Colon Carcinoma Metastatic in the Brain (tissue), 2 donors: ENCODE results near the gene DZIP3.

DNA sequence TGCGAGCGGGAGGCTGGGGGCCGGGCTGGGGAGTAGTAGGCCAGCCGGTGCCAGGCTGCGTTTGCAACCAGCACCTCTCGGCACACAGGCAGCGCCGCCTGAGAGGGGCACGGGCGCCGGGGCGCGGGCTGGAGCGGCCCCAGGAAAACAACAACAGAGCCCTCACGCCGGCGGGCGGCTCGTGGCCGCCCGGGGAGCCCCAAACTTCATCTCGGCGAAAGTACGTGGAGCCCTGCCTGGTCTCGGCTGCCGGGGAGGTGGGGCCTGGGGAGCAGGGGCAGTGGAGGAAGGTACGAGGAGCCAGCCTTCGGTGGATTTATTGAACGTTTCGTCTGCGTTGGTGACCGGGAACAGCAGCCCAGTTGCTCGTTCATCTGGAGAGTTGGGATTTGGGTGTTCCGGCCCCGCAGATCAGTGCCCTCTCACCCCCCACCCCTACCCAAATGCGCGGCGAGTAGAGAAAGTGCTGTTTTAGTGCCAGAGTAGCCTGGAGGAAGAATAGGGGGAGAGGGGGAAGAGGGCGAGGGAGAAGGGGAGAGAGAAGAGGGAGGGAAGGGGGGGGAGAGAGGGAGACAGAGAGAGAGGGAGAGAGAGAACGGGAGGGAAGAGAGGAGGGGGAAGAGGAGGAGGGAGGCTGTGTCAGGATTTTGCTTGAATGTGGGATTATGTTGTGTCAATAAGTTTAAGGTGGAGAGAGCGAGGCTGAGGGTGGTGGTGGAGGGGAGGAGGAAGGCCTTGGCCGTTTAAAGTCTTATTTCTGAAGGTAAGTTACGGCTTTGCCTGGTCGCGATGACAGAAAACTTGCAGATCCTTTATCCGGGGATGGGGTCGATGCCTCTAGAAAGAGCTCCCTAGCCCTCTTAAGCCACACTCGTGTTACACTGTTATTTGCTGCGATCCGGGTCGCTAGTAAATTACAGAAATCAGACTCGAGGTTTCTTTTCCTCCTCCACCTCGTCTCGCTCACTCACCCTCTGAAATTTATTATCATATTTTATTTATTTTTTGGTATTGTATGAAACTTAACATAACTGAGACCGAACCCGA, 993 bp downstream of the BBX start:
- PRO-cap, 2 experiments = peak in 1 of 2 experiments; most common plus-strand start position 331 of the sequence (in 1); most common minus-strand start position 259 of the sequence (in 1)

DNA sequence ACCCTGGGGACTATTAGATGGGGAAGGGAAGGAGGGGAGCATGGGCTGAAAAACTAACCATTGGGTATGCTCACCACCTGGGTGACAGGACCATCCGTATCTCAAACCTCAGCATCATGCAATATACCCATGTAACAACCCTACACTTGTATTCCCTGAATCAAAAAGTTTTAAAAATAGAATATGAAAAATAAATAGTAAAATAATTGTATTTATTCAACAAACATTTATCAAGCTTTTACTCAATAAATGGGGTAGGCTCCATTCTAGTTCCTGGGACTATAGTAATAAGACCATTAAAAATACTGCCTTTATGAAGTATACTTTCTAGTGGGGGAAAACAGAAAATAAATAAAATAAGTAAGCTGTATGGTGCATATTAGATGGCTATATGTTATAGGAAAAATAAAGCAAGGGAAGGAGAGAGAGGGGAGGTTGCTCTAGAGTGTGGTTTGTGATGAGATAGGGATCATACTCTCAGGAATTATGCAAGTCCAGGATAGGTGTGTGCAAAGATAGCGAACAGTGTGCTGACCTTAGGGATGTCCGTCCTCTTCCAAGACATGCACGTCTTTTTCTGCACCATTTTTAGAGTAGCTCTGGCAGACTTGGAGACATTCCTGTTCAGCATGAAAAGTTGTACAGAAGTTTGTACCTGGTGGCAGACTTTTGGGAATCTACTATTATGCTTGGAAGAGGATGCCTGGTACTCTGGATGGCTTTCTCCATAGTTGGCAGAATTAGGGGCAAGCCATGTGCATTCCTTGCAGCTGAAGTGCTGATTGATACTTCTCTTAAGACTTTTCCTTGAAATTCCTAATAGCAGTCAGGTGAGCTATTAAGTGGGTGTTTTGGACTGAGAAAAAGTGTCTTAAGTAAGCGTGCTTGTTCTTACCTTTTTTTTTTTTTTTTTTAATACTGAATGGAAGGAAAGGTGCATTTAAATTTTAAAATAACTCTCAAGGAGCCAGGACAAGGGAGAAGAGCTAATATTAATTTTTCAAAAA, 26.5 kb downstream of the BBX start:
- PRO-cap, 2 experiments = no peak in any of the 2 experiments

GRCh38 chr3:108218310-108218686, 3.9 kb downstream of the IFT57 start:
- PRO-cap, 2 experiments = no peak in any of the 2 experiments

DNA sequence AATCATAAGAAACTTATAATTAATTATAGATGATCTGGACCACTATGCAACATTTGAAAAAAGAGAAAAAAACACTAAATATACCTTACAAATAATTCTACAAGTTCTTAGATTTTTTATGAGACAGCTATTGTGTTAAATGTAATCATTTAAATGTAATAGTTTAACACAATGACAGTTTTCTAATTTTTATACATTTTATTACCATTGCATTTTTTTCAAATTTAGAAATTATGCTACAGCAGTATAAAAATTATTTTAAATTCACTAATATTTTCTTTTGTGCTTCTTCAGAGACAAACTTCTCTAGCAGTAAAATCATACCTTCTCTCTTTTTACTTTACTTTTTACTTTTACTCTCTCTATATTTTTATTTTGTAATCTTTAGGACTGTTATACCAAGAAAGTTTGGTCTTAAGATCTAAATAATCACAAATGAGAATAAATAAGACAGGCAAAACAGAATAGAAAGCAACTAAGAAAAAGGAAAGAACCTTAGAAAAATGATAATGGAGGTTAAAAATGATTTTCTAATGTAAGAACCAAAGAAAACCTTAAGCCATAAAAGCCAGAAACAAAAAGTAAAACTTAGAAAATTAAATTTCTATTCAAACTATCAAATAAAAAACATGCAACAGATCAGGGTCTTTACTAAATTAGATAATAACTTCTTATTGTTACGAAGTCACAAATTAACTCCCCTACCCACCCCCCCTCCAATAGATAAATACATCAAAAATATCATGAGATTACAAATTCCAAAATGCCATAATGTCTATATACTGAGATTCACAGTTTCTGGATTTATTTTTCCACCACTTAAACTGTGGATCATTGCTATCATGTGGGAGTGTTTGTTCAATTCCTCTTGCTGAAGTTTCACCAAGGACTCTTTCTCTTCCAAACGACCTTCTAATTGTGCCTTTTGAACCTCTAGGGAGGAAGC, 38.6 kb downstream of the CIP2A start:
- PRO-cap, 2 experiments = no peak in any of the 2 experiments

- PRO-cap, 2 experiments = no peak in any of the 2 experiments
Measured at GRCh38 chr3:108588991-108589253, 316 bp downstream of the CIP2A start.

DNA sequence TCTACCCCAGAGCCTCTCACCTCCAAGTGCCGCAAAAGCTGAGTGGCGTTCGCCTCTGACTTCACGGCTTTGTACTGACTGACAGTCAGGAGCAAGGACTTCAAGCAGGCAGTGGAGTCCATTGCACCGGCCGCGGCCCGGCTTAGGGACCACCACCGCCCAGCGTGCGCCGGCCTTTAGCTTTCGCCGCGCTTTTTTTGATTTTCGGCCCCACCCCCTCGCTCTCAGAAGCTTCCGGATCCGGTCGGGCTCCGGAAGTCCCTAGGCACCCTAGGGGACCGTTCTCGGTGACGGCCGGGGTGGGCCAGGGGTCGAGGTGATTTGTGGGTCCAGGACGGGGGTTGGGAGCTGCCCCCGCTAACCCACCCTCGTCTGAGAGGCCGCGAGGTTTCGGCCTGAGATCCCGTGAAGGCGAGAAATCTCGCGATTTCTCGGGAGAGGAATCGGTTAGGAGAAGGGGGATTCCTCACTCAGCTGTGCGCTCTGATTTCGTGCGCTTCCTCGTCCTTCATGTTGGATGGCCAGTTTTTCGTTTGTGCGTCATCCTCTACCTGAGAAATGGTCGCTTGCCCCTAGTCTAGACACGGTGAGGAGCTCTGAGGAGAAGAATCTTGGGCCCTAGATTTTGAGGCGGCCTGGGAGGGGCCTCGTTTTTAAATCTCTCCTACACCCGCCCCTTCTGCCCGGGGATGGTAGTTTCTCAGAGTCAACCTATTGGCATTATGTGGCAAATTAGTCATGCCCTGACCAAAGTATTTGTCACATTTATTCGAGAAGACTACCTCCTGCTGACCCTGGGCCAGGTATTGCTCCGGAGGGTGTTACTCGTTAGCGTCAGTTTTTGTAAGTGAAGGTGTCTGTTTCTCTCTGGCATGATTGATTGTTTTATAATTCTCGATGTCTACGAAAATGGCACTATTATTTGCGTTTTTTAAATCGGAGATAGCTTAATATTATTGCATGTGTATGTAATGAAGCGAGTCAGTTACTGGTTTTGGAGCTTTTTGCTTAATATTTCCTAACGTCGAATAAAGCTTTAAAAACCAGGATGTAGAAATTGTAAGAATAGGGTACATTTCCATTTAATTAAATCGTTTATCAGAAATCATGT, at the start of gene DZIP3:
DZIP3 (plus strand) TSS at position 469 of the 1,111 bp plus-strand sequence.
- PRO-cap, 2 experiments = peak in 2 of 2 experiments; most common plus-strand start position 281 of the sequence (in 2); most common minus-strand start position 185 of the sequence (in 1)

DNA sequence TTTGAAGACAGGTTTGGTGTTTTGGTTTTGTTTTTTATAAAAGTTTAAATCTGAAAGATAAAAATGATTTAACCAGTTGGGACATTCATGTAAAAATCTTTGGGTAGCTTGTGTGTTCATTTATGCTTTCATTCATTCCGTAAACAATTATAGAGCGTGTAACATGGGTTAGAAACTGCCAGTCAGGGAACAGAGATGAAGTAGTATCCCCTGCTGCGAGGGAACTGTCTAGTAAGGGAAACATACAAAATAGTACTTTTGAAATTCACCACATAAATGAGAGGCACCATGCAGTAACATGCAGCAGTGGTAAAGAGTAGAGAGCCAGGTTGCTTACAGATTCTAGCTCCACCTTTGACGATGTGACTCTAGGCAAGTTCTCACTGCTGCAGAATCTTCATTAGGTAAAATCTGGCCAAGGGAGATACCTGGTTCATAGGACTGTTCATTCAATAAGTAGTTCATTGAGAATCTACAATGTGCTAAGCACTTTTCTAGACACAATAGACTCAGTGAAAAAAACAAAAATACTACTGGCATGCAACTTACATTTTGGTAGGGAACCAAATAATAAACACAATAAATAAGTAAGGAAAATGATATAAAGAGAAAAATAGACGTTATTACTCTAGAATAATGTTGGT, 1.0 kb downstream of the DZIP3 start:
- PRO-cap, 2 experiments = no peak in any of the 2 experiments

GRCh38 chr3:108603724-108604129, 14.2 kb downstream of the DZIP3 start:
- PRO-cap, 2 experiments = no peak in any of the 2 experiments

DNA sequence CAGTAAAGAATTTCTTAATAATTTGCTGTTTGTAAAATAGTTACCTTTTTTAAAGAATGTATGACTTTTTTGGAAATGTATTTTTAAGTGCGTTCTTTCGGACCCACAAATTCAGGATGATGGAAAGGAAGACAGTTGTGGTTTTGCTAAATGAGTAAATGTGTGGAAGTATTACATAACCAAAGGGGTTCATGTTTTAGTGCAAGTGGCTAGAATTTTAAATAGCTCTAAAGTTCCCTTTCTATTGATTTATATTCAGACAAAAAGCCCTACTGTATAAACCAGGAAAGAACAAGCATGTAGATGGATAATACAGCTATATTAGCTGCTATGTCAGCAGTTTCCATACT, 760.2 kb upstream of the NECTIN3 start:
- PRO-cap, 2 experiments = no peak in any of the 2 experiments

GRCh38 chr3:111252831-111253202, 181.2 kb downstream of the NECTIN3 start:
- PRO-cap, 2 experiments = no peak in any of the 2 experiments

DNA sequence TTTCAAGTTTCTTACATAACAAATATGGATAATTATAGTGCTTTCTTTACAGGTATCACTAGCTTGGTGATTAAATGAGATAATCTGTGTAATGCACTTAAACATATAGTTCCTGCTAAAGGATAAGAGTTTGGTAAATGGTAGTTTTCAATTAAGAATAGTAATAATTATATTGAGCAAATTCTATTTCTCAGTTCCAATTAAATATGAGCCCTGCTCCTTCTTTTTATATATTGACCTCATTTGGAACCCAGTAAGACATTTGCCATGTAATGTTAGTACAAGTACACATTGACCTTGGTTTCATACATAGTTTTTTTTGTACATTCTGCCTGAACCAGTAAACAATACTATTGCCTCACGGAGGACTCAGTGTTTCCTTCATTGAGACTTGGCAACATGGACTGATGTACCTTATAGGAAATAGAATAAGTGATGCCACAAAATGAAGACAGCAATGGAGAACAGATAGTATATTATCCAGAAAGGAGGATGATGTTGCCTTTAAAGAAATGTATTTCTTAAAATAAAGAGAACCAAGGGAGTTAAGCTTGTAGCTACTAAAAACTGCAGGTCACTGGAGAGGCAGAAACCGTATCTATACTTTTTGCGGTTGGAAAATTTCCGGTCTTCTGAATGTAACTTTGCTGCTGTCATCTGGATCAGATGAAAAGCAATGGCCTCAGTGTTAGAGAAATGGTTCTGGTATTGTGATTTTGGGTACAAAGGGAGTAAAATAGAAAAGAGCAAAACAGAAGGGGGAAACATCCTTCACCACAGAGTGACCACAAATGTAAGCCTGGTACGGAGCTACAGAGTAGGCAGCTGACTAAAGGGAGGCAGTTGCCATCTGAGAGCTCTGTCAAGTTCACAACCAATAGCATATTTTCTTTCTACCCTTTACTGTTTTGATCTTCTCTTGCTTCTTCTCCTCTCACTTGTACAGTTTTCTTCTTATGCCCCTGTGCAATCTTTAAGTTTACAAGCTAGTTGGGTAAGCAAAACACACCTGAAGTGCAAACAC, 5.4 kb downstream of the CD96 start:
- PRO-cap, 2 experiments = no peak in any of the 2 experiments

- PRO-cap, 2 experiments = no peak in any of the 2 experiments
Measured at GRCh38 chr3:111616497-111616898, 21.4 kb upstream of the ZBED2 start.

GRCh38 chr3:111784053-111784252, 75.1 kb upstream of the PHLDB2 start:
- PRO-cap, 2 experiments = no peak in any of the 2 experiments

DNA sequence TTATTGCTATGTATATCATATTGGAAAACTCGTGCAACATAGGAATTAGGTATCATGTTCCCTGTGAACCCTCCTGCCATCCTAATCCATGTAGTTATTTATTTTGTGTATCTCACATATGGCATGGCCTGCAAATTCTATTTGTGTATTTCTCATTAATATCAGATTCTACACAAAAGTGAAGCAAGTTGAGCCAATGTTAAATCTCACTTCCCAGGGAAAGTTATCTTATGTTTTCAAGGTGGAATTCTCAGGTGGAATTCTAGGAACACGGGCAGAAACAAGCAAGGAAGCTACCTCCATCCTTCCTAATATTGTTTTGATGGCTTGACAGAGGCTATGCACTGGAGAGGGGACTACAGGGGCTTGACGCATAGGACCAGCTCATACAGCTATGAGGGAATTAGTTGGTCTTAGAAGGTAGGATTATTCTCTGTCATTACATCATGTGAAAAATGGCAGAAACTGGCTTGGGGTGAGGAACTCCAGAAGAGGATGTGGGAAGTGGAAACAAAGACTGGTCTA, 56.6 kb upstream of the ABHD10 start:
- PRO-cap, 2 experiments = no peak in any of the 2 experiments

- PRO-cap, 2 experiments = no peak in any of the 2 experiments
Measured at GRCh38 chr3:111966510-111967017, 12.3 kb upstream of the ABHD10 start.

DNA sequence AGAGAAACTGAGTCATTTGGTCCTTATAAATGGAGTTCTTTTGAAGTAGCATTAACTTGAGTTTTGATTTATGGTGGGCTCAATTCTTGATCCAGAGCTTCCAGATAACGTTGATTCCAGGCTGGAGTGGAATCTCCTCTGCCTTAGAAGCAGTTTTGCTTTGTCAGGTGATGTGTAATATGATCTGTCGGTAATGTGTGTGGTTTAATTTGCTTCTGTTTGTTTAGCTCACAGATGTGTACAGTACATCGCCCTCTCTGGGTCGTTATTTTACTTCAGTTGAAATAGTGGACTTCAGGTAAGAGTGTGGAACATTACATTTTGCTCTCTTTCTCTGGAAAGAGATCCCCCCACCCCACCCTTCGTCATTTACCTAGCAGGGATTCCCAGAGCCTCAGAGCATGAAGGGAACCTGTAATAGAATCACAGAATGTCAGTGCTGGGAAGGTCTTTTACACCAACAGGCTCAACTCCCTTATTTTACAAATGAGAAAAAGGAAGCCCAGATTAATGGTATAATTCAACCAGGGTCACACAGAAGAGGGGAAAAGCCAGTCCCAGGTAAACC, 23.2 kb downstream of the C3orf52 start:
- PRO-cap, 2 experiments = no peak in any of the 2 experiments

- PRO-cap, 2 experiments = no peak in any of the 2 experiments
Measured at GRCh38 chr3:112302121-112302961, 8.3 kb upstream of the SLC9C1 start.

GRCh38 chr3:112302990-112303338, 8.9 kb upstream of the SLC9C1 start:
- PRO-cap, 2 experiments = no peak in any of the 2 experiments

DNA sequence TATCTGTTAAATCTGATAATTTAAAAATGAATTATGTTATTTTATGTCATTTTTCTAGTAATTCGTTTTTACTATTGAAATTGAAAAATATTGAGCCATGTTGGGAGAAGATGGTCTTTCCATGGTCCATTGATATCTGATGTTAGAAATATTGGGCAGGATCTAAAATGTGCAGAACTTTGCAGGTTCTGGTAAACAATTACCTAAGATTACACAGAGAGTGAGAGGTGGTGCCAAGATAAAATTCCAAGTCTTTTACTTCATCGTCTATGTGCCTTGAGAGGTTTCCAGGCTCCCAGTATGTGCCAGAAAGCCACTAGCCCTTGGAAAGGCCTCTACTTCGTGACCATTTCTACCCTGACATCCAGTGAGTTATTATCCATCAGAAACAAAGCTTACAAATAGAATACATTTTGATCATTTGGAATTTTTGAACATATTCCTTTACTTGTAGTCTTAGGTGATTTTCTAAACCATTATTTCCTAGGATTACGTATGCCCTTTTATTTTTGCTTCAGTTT, 27.6 kb downstream of the CD200 start:
- PRO-cap, 2 experiments = no peak in any of the 2 experiments

- PRO-cap, 2 experiments = no peak in any of the 2 experiments
Measured at GRCh38 chr3:112565775-112566405, 4.0 kb downstream of the SLC35A5 start.